Measurements from ENCODE around the gene DLG1.

- RRBS, 2 experiments = no CpG with 5 or more reads among the region's 67 CpGs
These were observed 27.7 kb downstream of the SLC51A start for GRCh38 chr3:196243772-196244634.

DNA sequence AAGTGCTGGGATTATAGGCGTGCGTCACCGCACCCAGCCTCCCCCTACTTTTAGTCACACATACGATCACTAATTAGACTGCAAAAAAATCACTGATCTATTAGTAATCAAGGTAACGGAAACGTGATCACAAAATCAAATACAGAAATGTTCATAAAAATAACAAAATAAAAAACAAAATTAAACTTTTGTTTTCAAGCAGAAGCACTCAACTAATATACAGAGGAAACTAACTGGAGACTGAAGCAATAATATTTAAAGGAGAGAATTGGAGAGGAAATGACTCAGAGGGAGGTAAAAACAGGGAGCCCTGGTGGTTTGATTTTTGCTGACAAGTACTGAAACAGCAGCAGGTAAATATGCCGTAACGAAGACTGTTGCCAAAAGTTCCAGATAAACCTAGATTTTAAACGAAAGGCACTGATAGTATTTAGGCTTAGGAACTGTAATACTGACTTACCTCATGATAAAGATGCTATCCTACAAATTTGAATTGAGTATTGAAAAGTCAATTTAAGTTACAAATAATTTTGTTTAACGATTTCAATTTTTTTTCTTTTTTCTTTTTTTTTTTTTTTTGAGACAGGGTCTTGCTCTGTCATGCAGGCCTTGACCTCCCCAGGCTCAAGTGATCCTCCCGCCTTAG lies 4.4 kb downstream of the WDR53 start:
- RRBS, 2 experiments = no CpG with 5 or more reads among the region's 11 CpGs

- RRBS, 2 experiments = no CpG with 5 or more reads among the region's 4 CpGs
These were observed 7.9 kb upstream of the NRROS start for GRCh38 chr3:196631643-196631906.

- RRBS, 2 experiments = no CpG with 5 or more reads among the region's 8 CpGs
These were observed 5.4 kb downstream of the NCBP2 start for GRCh38 chr3:196936818-196937469.

DNA sequence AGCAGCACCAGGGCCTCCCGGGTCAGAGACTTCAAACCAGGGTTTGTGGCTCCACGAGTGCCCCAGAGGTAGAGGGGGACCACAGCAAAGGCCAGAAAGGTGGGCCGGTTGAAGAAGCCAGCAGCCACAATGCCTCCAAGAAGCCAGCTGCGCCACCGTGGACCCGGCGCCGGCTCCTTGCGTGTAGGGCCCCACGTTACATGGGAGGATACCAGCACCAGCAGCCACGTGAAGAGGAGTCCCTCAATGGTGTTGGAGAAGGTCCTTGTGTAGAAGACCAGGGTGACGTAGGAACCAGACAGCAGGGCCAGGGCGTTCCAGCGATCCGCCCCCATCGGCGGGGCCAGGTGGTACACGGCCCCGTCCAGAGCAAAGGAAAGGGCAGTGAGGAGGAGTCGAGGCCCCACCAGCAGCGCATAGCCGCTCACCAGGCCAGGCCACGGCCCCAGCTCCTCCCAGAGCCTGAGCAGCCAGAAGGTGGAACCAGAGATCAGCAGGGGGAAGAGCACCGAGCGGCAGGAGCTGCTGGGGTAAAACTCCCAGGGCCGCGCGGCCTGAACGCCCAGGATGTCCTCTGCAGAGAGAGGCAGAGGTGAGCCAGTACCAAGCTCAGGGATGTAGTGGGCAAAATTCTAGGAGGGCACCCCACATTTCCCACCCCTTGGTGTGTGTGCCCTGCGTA lies 5.8 kb downstream of the NCBP2AS2 start:
- RRBS, 2 experiments = 92 to 94% methylated on average over 5 of the region's 30 CpGs

DNA sequence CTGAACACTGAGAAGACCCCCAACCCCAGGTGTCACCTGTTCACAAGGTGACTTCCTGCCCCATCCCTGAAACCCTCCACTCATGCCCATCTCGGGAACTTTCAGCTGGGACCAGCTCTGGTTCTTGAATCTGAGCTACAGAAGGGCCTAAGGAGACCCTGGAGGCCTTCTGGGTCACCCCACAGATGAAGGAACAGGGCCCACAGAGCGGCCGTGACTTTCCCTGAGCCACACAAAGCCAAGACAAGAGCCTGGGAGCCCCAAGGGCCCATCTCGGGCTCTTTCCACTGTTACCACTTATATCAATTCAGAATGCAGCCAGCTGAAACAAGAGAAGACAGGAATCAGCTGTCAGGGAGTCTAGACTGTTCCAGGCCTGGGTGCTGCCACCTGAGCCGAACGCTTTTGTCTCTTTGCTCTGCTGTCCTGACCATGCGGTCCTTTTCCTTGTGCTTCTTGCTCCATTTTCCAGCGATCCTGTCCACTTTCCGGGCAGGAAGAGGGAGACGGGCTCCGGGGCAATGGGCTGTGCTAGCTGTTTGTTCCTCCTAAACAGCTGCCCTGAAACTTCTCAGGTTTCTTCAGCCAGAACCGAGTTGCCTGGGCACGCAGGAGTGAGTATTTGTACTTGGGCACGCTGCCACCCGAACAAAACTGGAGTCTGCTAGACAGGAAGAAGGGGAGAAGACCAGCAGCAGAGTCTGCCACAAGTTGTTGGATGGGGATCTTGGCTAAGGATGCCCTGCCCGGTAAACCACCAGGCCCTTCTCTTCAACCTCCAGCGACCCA lies 28.0 kb upstream of the PIGZ start:
- RRBS, 2 experiments = no CpG with 5 or more reads among the region's 17 CpGs

- RRBS, 2 experiments = under 1 to 6% methylated on average over 78 to 83 of the region's 126 CpGs
These were observed 26.8 kb downstream of the MELTF start for GRCh38 chr3:197002628-197003491.

DNA sequence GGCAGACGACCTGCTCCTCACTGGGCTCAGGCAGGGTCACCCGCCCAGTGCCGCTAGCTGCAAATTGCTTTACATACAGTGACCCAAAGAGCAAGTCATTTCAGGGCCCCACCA lies 25.6 kb downstream of the MELTF start:
- RRBS, 2 experiments = no CpG with 5 or more reads among the region's 3 CpGs

- RRBS, 2 experiments = no CpG with 5 or more reads among the region's 20 CpGs
These were observed 1.7 kb upstream of the MELTF start for GRCh38 chr3:197031003-197032116.

GRCh38 chr3:197168546-197168872 lies 129.9 kb downstream of the DLG1 start:
- RRBS, 2 experiments = no CpG with 5 or more reads among the region's 1 CpG

GRCh38 chr3:197183395-197184295 lies 114.8 kb downstream of the DLG1 start:
- RRBS, 2 experiments = no CpG with 5 or more reads among the region's 16 CpGs

DNA sequence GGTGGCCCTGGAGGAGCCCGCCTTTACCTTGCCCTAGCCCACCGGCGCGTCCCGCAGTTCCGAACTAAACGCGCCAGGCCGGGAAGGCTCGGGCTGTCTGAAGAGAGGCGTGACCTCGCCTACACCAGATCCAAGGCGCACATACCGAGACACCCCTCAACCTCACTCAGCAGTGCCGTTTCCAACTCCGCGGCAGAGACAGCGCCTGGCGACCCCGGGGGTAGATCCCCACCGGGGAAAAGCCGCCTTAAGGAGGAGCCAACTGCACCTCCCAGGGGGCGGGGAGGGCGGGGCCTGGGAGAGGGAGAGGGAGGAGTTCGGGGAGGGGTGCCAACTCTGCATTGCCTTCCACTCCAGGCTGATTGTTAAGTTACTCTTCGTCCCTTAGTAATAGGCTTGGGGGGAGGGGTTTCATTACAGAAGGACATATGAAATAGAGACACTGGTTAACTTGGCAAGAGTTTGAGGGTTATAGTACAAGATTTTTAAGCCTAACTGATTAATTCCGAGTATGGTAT lies at the start of gene DLG1:
TSS of gene DLG1 (minus strand) at position 222 of the 518 bp plus-strand sequence.
- RRBS, 2 experiments = 2 to 10% methylated on average over 2 to 3 of the region's 27 CpGs

DNA sequence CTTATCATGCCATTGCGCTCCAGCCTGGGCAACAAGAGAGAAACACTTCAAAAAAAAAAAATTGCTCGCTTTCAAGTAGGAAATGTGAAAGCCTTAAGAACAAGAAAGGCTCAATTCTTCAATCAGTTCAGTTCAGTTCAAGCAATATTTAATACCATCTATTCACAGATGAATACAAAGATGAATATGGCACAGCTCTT lies 12.6 kb upstream of the DLG1 start:
- RRBS, 2 experiments = no CpG with 5 or more reads among the region's 2 CpGs

DNA sequence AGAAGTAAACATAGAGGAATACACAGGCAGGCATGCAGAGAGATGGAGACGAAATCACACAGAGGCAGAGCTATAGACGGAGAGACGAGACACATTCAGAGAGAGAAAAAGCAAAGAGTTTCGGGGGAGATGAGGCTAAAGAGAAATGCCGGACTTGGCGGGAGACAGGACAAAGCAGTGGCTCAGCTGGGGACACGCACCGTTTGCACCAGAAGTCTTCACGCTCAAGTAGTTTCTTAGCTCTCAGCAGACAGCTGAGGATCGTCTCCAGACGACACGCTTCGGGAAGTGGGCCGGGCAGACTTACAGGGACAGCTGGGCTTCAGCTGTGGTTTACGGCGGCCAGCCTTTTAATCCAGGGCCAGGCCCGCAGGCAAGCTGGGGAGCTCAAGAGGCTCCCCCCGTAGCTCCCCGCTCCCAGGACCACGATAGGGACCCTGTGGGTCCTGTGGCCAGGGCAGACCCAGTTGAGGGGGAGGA lies 56.2 kb upstream of the DLG1 start:
- RRBS, 2 experiments = no CpG with 5 or more reads among the region's 20 CpGs

- RRBS, 2 experiments = 95 to 96% methylated on average over 9 of the region's 45 CpGs
These were observed 56.5 kb downstream of the BDH1 start for GRCh38 chr3:197498989-197500033.

DNA sequence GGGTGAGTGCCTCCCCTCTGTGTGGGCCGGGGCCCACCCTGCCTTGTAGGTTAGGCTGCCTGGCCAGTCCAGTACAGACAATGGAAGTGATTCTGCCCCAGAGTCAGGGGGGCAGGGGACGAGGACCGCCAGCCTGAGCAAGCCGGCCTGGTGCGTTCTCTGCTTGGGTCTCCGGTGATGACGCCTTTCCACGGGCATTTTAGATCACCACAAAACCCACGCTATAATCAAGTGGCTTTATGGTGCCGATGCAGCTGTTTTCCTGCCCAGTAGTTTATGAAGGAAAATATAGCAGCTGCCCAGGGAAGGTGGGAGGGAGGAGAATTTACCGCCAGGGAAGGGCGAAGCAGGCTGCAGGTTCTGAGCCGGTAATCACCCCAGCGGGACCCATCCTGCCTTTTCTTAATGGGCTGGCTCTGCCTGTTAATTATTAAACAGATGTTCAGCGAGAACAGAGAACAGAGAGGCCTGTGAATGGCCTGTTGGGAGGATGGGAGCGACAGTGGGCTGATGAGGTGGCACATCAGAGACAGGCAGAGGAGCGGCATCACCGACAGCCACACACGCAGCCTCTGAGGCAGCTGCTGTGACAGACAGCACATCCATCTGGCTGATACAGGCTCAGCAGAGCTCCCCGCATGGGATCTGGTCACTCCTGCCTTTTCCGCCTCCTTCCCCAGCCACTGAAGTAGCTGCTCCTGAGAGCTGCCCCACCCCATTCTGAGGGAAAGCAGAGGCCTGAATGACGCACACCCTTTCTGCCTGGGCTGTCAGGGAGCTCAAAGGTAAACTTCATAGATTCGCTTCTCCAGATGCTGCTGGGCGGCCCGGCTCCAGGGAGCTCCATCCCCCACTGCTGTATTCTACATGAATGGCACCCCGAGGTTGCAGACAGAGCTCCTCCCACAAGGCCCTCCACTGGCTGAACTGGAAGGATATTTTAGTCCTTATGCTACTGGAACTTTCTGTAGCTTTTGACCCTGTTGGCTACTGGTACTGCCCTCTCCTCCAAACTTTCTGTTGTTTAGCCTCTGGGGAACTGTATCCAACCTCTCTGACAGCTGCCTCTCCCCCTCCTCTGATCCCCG lies 35.0 kb downstream of the BDH1 start:
- RRBS, 2 experiments = 47% methylated on average over 4 of the region's 27 CpGs; no CpG with 5 or more reads in 1 of the 2 experiments

GRCh38 chr3:197654774-197655310 lies 81.9 kb downstream of the RUBCN start:
- RRBS, 2 experiments = no CpG with 5 or more reads among the region's 50 CpGs

DNA sequence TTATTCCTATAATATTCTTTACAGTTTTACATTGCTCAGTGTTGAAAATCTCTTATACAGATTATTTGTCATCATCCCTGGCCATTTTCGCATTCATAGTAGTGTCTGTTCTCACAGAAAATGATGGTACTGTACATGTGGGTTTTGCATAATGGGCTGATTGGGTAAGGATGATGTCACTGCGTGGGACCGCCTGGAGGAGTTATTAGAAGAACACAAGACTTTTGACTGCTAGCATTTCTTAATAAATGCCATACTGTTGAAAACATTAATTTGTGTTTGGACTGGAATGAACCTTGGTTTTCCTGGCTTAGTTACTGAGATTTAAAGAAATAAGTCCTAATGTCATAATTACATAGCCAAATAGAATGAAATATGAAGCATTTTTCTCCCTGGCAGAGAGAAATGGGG lies 20.3 kb downstream of the LRCH3 start:
- RRBS, 2 experiments = no CpG with 5 or more reads among the region's 3 CpGs

GRCh38 chr3:197953262-197954259 lies 3.6 kb downstream of the RPL35A start:
- RRBS, 2 experiments = no CpG with 5 or more reads among the region's 14 CpGs

Measured in Panc1 (cell line).